ENCODE results near the genes ARFGAP3, SCUBE1 and PARVG.

GRCh38 chr22:42644255-42644983 is 4.0 kb upstream of the ATP5MGL start:
- PRO-cap, result unidirectional peak, plus-strand start at chr22:42644905
- RAMPAGE, long total RNA, 4 experiments, result no peak in any of the 4 experiments

- PRO-cap, result unidirectional peak, plus-strand start at chr22:42686516
- RAMPAGE, long total RNA, 4 experiments, result no peak in any of the 4 experiments
Observed at GRCh38 chr22:42686045-42686646, 34.5 kb downstream of the A4GALT start.

DNA sequence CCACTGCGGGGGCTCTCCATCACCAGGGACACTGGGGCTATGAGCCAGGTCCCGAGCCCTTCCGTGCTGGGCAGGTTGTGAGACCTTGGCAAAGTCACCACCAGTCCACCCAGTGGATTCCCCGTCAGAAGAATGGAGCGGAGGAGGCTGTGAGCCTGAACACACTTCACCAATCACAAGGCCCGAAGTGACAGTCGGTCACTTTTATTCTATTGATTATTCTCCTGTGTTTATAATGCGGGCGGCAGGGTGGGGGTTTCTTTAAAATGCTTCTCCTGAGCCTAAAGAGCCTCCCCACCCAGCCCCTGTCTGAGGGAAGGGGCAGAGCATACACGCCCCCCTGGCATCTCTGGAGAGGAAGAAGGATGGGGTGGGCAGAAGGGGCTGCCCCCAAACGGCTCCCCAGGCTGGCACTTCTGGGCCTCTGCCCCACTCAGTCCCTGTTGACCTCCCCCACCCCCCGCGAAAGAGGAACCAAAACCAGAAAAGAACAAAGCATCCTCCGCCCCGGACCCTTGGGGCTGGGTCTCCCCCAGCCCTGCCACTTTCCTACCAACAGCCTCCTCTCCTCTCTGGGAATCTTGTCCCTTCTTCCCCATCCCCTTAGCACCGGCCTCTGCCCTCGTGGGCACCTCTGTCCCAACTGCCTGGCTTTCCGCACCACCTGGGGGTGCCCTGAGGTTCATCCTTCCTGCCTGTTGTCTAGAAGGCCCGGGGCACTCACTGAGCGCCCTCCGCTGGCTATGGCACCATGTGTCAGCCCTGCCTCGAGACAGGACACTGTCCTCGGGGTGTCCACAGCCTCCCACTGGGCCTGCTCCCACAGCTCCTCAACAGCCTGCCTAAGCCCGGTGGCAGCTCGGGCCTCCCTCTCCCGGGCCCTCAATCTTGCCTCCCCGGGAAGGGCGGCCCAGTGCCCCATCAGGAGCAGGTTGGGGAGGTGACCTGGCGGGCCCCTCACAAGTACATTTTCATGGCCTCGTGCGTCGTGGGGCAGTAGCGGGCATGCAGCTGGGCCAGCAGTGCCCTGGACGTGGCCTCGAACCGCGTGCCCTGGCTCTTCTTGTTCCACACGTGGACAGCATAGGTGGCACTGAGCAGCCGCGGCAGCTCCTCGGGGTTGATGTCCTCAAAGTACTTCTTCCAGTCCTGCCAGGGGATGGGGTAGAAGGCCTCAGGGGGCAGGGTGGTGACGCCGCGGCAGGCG is 28.3 kb downstream of the A4GALT start:
- PRO-cap, result no peak
- RAMPAGE, long total RNA, 4 experiments, result no peak in any of the 4 experiments

DNA sequence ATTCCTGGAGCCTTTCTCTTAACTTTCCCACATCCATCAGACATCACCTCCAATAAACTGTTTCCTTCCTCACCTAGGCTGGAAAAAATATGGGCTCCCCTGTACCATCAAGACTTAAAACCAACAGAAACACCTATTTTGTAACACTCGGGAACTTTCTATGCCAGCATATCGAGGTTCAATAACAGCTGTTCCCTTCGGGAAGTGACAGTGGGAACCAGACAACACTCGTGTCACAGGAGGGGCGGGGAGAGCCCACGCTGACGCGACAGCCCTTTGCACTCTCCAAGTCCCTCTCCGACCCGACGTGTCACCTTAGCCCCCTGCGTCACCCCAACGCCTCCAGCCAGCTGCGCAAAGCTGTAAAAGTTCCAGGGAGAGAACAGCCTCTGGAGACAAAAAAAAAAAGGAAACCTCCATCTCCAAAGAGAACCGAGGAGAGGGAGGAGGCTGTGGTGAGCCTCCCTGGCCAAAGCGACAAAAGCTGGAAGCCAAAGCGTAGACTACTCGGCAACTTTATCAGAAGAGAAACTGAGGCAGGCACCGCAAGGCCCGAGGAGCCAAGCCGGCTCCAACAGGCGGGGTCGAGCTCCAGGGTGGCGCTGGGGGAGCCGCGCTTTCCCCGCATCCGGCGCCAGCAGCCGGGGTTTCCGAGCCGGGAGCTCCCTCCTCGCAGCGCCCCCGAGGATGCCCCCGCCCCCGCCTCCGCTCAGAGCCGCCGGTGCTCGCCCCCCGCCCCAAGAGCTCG is 795 bp downstream of the ARFGAP3 start:
- PRO-cap, result unidirectional peak, plus-strand start at position 425 of the sequence
- RAMPAGE, long total RNA, 4 experiments, result no peak in any of the 4 experiments

DNA sequence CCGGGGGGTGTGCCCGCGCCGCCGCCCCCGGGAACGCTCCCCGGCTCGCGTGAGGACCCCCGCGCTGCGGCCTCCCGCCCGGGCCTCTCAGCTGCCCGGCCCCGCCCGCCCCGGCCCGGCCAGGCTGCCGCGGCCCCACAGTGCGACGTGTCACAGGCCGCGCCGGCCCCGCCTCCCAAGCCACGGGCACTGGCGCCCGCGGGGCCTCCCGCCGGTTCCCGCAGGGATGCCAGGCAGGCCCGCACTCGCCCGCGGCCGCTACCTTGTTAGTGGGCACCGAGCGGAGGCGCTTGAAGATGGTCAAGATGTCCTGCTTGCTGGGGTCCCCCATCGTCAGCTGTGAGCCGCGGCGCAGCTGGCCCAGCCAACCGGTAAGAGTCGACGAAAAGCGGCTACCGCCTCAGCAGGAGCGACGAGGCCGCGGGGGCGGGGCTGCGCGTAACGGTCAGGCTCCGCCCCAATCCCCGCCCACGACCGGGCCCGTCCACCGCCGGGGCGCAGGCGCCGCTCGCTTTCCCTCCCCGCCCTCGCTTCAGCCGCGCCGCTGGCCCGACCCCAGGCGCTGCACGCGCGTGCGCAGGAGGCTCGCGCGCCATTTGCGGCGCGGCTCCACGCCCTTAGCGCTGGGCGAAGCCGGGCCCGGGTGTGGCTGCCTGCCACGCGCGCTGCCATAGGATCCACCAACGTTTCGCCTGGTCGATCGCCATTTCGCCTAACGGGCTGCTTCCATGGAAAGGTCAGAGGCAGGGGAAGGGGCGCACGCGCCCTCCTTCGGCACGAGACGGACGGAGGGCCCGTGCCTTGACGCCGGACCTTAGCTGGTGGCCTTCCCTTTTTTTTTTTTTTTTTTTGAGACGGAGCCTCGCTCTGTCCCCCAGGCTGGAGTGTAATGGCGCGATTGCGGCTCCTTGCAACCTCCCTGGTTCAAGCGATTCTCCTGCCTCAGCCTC is at the start of gene ARFGAP3:
TSS of gene ARFGAP3 (minus strand) at position 422 of the 950 bp plus-strand sequence.
- PRO-cap, result bidirectional peak, plus-strand start at position 178 of the sequence, minus-strand start at position 149 of the sequence; bidirectional peak, plus-strand start at position 596 of the sequence, minus-strand start at position 380 of the sequence
- RAMPAGE, long total RNA, 4 experiments, result start-site peak on the minus strand in 4 of 4 experiments, centred at positions 369 to 374 of the sequence, 97 to 222 reads per replicate

GRCh38 chr22:42868757-42869388 is 11.8 kb upstream of the ARFGAP3 start:
- PRO-cap, result no peak
- RAMPAGE, long total RNA, 4 experiments, result no peak in any of the 4 experiments

DNA sequence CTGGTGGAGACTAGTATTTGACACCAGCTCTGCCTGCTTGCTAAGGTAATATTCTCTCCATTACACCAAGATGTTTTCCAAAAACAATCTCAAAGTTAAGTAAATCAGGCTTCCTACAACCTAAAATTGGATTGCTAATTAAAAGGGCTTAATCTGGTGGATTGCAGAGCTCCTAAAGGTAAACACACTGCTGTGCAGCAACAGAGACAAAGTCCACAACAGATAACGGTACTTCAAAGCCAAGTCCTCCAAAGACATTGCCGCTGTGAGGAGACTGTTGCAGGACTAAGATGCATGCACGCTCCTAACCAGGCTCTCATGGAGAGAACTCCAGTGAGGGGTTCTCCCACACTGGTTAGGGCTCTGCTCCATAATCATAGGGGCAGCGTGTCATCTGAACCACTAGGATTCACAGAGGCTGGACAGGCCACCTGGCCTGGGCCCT is 56.7 kb upstream of the ARFGAP3 start:
- PRO-cap, result no peak
- RAMPAGE, long total RNA, 4 experiments, result no peak in any of the 4 experiments

- PRO-cap, result no peak
- RAMPAGE, long total RNA, 4 experiments, result no peak in any of the 4 experiments
Observed at GRCh38 chr22:42972086-42973066, 42.6 kb downstream of the PACSIN2 start.

DNA sequence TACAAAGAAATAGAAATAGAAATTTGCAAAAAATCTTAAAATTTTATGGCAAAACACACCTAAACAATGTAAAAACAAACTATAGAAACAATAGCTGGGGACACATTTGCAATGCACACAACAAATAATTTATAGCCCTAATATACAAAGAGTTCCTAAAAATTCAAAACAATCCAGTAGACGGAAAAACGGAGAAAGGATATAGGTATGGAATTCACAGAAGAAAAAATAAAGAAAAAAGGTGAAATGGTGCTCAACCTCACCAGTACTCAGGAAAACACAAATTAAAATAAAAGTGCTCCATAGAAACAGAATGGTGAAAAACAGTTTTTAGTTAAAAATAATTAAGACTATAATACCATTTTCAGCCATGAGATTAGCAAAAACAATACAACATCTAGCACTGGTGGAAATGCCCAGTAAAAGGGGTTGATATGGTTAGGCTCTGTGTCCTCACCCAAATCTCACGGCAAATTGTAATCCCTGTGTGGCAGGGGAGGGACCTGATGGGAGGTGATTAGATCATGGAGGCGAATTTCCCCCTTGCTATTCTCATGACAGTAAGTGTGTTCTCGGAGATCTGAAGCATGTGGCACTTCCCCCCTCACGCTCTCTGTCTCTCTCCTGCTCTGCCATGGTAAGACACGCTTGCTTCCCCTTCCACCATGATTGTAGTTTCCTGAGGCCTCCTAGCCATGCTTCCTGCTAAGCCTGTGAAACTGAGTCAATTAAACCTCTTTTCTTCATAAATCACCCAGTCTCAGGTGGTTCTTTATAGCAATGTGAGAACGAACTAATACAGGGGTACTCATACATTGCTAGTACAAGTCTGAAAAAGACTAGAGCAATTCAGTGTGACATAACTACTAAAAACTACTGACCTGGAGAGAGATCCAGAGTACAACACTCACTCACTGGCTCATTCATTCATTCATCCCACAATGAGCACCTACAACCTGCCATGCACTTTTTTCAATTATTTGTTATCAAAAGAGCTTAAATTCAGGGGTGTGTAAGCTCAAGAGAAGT is 37.5 kb downstream of the PACSIN2 start:
- PRO-cap, result no peak
- RAMPAGE, long total RNA, 4 experiments, result no peak in any of the 4 experiments

- PRO-cap, result unidirectional peak, minus-strand start at chr22:42994991; bidirectional peak, plus-strand start at chr22:42995513, minus-strand start at chr22:42995205
- RAMPAGE, long total RNA, 4 experiments, result start-site peak on the minus strand in 2 of 4 experiments, at chr22:42995185-42995190 at its widest, 34 to 47 reads per replicate
Observed at GRCh38 chr22:42994822-42995680, 19.9 kb downstream of the PACSIN2 start.

GRCh38 chr22:43118771-43119838 is 8.6 kb downstream of the BIK start:
- PRO-cap, result no peak
- RAMPAGE, long total RNA, 4 experiments, result no peak in any of the 4 experiments

DNA sequence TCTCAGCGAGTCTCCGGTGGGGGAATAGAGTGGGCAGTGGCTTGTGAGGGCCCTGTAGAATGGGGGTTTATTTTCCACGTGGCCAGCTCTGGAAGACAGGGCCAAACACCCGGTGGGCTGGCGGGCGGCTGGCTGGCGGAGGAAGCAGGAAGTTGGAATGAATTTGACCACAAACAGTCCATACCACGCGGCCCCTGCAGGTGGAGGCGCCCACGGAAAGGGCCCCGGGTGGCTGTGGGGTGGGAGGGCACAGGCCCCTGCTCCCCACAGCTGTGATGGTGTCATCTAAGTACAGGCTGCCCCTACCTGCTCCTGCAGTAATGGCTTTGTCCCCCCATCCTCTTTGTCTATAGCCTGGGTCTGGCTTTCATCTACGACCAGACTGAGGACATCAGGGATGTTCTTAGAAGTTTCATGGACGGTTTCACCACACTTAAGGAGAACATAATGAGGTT is 15.0 kb downstream of the MCAT start:
- PRO-cap, result no peak
- RAMPAGE, long total RNA, 4 experiments, result no peak in any of the 4 experiments

- PRO-cap, result no peak
- RAMPAGE, long total RNA, 4 experiments, result no peak in any of the 4 experiments
Observed at GRCh38 chr22:43275755-43276125, 67.4 kb downstream of the SCUBE1 start.

DNA sequence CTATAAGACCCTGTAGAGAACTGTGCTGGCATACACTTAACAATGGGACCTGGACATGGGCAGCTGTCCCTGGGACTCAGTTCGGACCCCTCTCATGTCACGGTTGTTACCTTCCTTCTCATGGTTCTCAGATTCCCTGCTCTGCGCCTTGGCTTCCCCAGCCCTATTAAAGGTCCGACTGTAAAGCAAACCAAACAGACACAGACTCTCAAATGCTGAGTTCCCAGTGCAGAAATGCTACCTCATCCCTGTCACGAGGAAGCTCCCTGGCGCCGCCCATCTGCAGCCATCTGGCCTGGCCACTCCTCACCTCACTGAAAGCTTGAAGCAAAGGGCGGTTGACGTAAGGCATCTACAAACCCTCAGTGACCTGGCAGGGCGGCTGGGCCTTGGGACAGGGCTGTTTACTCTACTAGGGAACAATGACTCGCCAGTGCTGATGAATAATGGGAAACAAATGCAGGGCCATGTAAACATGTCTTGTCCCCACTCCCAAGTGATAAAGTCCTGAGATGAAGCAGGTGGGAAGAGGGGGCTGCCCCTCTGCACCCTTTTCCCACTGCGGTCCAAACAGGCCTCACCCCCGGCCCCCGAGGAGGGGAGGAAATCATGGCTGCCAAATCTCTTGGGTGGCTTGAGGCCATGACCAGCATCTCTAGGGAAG is 49.4 kb downstream of the SCUBE1 start:
- PRO-cap, result bidirectional peak, plus-strand start at position 355 of the sequence, minus-strand start at position 208 of the sequence
- RAMPAGE, long total RNA, 4 experiments, result no peak in any of the 4 experiments

GRCh38 chr22:43343048-43343686 is at the start of gene SCUBE1:
Gene SCUBE1, minus strand, starts transcription at chr22:43343372.
- PRO-cap, result bidirectional peak, plus-strand start at chr22:43343547, minus-strand start at chr22:43343367
- RAMPAGE, long total RNA, 4 experiments, result no peak in any of the 4 experiments

GRCh38 chr22:43744264-43744729 is 67.8 kb downstream of the EFCAB6 start:
- PRO-cap, result no peak
- RAMPAGE, long total RNA, 4 experiments, result no peak in any of the 4 experiments

GRCh38 chr22:43852561-43853209 is 9.6 kb downstream of the SULT4A1 start:
- PRO-cap, result no peak
- RAMPAGE, long total RNA, 4 experiments, result no peak in any of the 4 experiments

GRCh38 chr22:43890944-43891431 is 825 bp downstream of the PNPLA5 start:
- PRO-cap, result no peak
- RAMPAGE, long total RNA, 4 experiments, result no peak in any of the 4 experiments

GRCh38 chr22:44037456-44037944 is 13.4 kb downstream of the PARVB start:
- PRO-cap, result unidirectional peak, plus-strand start at chr22:44037822
- RAMPAGE, long total RNA, 4 experiments, result no peak in any of the 4 experiments

DNA sequence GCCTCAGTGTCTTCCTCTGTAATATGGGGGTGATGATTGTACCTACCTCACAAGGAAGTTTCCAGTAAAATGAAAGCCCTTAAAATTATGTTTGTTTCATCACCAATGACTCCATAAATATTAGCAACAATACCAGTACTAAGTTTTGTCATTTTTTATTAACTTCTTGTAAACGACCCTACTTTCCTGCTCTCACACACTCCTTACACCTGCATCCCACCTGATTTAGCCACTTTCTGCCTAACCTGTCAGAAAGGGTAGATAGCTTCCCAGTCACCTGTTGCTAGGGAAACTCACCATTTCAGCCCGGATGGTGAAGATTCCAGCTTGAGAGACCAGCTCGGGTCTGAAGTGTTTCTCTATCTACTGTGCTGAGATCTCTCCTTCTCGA is at the start of gene PARVG:
TSS of gene PARVG (plus strand) at position 325 of the 391 bp plus-strand sequence.
- PRO-cap, result no peak
- RAMPAGE, long total RNA, 4 experiments, result no peak in any of the 4 experiments

Data from gastroesophageal sphincter (tissue), 4 donors.